Endometrial microvascular endothelial cells (primary cell): ENCODE results near the genes THAP6, ODAPH, SDAD1 and FAM47E.

- RAMPAGE, long total RNA: no peak
These were observed 38.8 kb downstream of the BTC start for GRCh38 chr4:74755369-74756063.

DNA sequence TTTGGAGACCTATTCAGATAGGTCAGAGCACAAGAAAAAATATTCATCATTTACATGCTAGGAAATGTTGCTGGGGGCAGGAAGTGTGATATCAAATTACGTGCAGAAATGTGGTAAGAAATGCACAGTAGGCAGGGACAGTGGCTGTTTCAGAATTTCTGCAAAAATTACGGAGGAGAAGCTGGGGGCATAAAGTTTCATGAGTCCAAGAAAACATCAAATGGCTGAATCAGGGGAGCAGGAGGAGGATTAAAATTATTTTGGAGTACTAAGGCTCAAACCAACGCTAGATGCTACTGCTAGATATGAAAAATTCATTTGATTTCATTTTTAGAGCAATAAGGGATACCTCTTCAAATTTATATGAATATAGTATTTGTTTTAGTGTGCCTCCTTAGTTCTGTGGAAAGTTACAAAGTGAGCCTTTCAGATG is 8.3 kb downstream of the PARM1 start:
- RAMPAGE, long total RNA: no peak

DNA sequence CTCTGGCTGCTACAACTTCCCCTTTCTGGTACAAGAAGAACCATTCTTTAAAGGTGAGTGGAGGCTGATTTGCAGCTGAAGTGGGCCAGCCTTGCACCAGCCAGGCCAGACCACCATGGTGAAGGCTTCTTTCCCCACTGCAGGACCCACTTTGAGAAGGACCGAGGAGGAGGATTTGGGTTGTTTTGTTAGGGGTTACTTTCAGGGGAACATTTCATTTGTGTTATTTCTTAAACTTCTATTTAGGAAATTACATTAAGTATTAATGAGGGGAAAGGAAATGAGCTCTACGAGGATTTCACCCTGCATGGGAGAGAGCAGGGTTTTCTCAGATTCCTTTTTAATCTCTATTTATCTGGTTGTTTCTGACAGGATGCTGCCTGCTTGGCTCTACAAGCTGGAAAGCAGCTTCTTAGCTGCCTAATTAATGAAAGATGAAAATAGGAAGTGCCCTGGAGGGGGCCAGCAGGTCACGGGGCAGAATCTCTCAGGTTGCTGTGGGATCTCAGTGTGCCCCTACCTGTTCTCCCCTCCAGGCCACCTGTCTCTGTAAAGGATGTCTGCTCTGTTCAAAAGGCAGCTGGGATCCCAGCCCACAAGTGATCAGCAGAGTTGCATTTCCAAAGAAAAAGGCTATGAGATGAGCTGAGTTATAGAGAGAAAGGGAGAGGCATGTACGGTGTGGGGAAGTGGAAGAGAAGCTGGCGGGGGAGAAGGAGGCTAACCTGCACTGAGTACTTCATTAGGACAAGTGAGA is 113.7 kb downstream of the PARM1 start:
- RAMPAGE, long total RNA: no peak

DNA sequence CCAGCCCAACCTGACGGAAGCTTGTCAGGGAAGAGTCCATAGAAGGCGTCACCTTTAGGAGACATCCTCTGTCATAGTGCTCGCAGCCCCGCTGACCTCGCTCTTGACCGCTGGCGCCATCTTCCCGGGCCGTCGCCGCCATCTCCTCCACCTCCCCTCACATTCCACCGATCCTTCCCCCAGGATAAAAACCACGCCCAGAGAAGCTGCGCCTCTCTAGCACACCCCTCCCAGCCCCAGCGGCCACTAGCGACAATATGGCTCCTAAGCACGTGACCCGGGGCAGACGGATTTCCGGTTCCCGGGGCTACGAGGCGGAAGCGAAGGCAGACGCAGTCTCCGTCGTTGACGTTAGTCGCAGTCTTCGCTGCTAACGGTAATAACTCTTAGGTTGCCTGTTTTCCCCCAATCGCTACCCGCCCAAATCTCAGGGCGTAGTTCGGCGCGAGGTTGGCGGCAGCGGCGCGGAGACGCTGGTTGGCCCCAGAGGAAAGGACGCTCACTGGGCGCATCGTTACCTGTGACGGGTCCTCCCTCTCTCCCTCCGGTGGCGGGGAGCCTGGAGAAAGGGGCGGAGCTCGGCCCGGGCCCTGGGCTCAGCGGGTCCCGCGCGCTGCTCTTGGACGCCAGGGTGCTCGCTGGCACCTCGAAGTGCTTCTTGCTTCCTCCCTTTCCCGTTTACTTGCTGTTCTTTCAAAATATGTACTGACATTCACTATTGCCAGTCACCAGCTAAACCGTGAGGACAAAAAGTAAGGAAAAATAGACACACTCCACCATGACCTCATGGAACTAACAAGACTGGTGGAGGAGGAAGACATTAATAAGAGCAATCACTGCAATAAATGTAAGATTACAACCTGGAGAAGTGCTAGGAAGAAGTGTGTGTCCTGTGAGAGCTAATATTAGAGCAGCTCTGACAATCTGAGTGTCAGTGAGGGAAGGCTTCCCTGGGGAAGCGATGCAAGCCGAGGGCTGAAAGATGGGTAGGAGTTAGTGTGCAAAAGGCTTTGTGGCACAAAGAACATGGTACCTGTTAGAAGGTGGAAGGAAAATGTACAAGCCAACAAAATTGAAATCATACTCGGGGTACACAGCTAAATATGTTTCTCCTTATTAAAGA is at the start of gene THAP6:
Gene THAP6, plus strand, starts transcription at position 329 of the 1,123 bp plus-strand sequence.
- RAMPAGE, long total RNA: start-site peak on the minus strand centred at position 166 of the sequence, 42 bp wide, 35 and 57 reads in 2 replicates; start-site peak on the plus strand centred at position 314 of the sequence, 34 bp wide, 59 and 100 reads in 2 replicates

- RAMPAGE, long total RNA: no peak
These were observed at the start of gene ODAPH for GRCh38 chr4:75555620-75556133. TSS of gene ODAPH (plus strand) at chr4:75556066.

DNA sequence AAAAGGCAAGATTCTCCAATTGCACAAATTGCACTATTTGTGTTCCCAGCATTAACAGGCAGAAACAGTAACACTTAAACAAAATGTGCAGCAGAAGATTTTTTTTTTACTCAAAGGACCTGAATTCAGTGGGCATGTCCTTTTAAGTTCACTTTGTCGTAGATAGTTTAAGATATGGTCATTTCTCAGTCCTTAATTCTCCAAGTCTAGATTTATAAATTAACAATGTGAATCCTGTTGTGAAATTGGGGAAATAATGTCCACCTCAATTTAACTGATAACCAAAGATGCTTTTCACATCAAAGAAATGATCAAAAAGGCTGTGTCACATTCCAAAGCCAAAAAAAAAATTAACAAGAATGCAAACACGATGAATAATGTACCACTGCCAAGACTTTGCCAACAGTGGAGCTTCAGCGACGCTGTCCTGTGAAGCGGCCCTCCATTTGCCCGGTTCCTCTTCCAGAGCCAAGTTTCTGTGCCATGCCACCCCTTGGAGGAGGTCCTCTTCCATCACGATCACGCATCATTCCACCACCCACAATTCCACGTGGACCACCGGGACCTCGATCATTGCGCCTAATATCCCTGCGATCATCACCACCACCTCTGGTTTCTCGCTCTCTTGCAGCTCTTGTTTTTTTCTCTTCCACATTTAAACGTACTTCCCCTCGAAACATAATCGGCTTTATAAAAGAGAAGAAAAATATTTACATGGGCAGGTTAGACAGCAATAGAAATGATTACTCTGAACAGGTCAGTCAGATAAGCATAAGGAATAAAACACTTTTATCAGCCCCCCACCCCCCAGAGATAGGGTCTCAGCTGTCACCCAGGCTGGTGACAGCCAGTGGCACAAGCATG is 14.9 kb upstream of the CDKL2 start:
- RAMPAGE, long total RNA: no peak

DNA sequence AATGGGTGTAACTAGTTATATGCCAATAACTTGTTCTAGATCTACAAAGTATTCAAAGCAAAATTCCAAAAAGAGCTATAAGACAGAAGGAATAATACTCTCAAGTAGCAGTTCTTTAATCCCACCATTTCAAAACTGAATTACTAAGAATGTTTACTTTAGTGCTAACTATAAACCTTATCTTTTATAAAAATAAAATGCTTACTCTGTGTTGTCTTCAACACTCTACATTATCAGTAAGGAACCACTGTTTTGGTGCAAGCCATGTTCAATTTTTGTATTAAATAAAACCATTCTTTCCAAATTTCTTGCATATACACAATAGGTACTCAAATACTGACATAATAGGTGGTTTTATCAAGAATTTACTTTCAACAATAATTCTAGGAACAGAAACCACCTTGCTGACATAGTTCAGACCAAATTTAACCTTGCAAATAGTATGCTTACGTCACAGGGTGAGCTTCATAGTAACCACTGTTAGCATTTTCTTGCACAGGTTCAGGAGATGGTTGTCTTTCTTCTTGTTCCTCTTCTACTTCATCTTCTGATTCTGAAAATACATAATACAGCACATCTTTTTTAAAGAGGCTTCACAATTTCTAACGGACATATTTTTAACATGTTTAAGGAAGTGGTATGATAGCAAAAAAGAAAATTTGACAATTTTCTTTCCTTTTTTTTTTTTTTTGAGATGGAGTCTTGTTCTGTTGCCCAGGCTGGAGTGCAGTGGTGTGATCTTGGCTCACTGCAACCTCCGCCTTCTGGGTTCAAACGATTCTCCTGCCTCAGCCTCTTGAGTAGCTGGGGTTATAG is 17.7 kb downstream of the G3BP2 start:
- RAMPAGE, long total RNA: no peak

DNA sequence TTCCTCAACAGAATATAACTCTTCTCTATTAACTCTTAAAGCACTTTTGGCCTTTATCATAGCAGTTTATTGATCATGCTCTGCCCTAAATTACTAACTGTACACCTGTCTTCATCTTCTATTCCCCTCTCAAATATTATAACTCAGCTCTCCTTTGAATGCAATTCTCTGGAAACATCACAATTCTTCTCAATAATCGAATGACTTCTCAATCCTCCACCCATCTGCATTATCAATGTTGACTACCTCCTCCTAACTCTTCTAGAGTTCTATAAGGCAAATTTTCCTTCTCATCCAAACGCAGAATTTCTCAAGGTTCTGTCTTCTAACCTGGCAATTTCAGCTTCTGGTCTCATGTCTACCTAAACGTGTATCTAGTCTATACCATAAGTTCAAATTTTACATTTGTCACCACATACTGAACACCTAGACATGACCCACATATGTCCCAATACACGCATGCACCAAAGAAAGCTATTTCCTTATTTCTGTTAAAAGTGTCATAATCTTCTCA is 4.3 kb downstream of the G3BP2 start:
- RAMPAGE, long total RNA: no peak

DNA sequence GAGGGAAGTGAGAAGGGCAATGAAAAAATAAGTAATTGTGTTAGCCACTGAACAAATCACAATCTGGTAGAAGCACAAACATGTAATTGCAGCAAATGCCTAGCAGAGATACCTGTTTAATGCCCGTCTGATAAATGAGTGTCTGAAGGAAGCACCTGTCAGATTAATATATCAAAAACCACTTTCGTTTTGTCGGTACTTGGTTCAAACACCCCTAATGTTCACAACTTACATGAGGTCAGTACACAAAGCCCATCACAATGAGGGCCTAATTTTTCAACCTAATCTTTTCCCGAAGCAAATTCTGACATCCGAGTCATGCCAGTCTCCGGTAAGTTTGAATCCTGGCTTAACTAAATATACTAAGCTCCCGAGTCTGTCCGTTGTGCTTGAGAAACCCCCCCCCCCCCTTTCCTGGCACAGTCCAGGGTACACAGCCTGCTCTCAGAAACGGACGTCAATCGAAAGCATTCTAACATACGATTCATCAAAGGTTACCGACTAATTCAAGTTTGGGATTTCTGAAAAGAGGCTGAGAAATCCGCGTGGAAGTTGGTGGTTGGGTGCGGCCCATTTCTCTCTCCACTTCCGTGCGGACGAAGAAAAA is 764 bp downstream of the SDAD1 start:
- RAMPAGE, long total RNA: no peak

DNA sequence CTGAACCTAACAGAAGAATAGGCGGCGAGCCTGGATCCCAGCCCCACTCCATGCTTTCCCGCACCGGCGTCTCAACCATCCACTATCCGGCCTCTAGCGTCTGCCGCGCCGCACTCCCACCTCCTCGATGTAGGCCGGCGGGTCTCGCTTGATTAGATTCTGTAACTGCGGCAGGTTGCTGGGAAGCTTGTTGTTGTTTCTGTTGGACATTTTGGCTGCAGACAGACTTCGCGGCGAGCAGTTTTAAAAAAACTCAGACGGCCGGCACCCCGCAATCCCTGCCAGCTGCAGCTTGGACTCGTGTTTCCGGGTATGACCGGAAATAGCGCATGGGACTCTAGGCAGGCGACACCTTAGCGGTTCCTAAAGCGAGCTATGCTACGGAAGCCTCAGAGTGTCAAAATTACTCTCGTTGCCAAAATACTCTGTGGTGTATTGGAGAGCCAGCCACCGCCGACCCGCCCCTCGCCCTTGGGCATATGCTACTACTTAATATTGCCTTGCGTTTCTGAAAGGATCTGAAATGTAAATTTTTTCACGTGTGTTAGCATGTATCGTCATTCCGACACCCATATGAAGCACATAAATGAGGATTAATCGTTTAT is at the start of gene SDAD1:
Gene SDAD1, minus strand, starts transcription at position 314 of the 605 bp plus-strand sequence.
- RAMPAGE, long total RNA: start-site peak on the minus strand centred at position 291 of the sequence, 24 bp wide, 66 and 69 reads in 2 replicates

DNA sequence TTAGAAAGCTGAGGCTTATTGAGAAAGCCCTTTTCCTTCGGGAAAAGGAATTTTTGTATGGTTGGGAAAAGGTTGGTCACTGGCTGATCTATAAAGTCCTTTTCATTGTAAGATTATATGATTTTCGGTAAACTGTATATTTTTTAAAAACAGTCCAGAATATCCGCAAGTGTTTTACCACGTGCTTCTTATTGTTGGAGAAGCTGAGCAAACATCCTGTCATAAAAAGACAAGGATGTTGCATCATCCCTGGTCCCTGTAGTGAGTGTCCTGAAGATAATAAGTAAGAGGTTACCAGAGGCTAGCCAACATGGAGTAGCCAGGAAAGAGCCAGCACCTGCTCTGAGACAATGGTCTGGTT is 5.2 kb downstream of the CXCL9 start:
- RAMPAGE, long total RNA: no peak

- RAMPAGE, long total RNA: no peak
These were observed 15.0 kb upstream of the NUP54 start for GRCh38 chr4:76163147-76163567.

DNA sequence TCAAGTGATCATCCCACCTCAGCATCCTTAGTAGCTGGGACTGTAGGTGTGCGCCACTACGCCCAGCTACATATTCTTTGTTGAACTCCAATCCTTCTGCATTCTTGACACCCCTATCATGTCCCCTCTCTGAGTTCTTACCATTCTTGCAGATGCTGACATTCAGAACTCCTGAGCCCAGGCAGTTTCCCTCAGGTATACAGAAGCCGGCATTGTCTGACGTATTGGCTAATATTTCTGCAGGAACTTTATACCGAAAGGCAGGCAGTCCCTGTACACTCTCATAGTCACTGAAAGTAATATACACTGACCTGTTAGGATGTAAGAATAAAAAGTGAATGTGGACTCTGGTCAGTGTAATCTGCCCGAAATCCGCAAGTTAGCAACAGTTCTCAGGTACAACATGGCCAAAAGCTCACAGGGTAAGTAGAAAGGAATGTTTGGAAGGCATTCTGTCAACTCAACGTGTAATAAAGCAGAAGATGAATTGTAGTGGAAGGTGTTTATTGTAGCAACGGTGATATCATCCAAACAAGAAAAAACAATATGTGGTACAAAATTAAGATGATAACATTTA is 25.9 kb upstream of the NUP54 start:
- RAMPAGE, long total RNA: no peak

- RAMPAGE, long total RNA: no peak
These were observed 1.8 kb downstream of the SCARB2 start for GRCh38 chr4:76211485-76212465.

DNA sequence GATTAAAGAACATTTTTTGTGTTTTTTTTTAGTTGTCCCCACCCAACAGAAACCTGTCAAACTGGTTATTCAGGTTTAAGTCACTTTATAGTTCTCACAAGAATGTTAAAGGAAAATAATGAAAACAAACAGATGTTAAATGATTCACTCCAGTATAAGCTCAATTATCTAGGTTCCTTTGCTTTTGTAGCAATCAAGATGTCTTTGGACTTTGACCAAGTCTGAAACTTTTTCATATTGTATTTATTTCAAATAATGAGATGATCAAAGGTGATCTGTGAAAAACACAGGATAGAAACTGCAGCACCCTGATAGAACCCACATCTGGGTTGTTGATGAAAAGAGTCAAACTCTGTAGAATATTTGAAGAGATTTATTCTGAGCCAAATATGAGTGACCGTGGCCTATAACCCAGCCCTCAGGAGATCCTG is 15.4 kb upstream of the FAM47E start:
- RAMPAGE, long total RNA: no peak

DNA sequence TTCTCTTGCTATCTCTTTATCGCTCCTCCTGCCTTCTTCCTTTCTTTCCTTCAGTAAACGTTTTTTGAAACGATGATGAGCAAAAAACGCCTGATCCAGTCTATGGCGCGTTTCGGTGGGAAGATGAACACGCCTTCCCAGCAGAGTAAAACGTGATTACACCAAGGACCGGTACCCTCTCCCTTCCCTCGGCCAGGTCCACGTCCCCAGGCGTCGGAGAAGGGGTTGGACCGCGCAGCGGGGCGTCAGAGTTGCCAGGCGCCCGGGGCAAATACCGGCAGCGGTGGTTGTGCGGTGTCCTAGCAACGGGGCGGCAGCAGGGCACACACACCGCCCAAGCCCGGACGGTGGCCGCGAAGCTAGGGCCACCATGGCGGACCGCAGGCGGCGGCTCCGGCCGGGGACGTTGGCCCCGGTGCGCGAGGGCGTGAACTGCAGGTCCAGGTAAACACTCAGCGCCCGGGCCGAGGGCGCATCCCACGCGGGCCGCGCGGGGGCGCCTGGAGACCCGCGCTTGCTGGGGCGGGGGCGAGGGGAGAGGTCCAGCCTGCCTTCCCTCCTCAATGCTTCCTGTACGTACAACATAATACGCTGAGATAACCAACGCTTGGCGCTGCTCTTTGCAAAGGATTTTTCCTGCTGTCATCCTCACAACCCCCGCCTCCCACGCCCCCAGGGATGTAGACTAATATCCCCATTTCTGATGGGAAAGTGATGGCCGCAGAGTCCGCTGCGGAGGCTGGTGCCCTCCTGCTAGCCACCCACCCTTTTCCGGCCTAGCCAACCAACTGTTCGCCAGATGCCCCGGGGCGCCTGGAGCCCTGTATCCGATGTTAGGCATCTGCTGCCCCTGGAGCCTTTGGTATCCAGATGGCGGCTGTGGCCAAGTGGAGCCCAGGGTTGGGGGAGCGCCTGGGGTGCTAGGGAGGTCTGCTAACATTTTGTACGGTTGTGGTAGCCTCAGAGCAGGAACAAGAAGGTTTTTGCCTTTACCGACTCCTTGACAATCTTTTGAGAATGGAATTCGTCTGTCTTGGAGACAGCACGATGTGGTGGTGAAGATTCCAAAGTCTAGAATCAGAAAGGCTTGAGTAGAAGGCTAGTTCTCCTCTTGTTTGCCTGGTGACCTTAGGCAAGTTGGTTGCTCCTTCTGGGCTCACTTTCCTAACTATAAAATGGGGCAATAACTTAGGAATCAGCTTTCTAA is at the start of gene FAM47E:
Gene FAM47E, plus strand, starts transcription at position 345 of the 1,207 bp plus-strand sequence.
- RAMPAGE, long total RNA: no peak

DNA sequence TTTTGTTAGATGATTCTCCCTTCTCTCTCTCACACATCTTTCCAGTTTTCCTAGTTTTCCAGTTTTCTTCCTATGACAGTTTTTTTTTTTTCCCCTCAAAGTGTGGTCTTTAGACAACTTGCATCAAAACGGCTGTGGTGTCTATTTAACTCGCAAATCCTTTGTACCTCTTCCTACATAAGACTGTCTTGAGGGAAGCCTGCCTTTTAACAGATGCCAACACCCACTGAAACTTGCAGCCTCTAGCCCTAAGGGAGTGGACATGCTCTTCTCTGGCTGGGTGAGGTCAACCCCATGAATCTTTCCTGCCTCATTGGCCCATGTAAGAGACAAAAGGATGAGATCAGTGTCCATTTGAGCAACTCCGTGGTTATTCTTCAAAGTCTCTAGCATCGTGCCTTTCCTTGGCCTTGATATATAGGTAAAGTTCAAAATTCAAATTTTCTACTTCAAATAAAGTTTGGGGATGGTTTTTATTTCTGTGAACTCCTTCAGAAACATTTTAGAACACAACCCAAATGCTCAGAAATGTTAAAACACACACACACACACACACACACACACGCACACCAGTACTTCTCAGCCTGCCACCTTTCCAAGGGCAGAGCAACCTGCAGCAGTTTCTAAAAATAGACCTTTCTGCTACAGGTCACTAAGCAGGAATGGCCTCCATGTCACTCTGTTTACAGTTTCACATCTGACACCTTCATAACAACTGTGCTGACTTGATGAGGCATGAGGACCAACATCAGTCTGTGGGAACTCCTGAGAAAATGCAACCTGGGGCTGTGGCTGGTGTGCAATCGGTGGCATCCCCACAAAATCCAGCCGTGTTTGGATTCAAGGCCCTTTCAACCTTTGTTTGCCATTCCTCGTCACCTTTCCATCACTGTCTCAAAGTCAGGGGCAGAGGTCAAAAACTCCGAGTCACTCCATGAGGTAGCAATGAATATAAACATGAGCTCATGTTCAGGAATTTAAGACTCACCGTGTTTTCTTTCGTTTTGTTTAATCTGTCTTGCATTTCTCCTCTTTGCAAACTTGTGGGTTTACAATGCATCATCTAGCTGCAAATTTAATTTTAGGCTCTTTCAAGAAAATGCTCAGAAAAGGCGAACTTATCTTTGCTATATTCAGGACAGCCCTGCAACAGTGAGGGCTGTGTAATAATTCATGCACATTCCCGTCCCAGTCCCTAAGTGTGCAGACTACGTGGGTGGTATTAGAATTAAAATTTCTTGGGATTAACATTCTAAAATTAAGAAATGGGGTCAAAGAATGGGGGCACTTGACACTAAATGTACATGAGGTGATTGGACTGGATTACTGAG is 135.1 kb downstream of the SHROOM3 start:
- RAMPAGE, long total RNA: no peak

DNA sequence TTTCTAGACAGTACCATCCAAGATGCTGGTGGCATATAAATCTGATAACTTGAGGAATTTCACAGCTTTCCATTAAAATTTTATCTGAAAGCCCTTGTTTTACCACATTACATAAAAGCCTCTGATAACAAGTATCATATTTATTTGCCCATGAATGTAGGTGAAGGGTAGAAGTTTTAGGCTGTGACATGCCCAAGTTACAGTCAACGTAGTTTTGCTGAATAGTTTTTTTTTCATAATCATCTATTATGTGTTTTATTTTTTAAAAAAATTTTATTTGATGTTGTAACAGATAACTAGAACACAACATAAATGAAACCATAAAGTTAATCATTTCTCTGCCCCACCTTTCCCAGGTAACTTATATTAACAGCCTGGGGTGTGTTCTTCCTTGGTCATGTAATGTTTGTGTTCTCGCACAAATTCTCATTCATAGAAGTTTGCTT is 215.0 kb downstream of the SOWAHB start:
- RAMPAGE, long total RNA: no peak

- RAMPAGE, long total RNA: no peak
These were observed 208.1 kb downstream of the SOWAHB start for GRCh38 chr4:76689891-76690250.

GRCh38 chr4:76738313-76739030 is 159.5 kb downstream of the SOWAHB start:
- RAMPAGE, long total RNA: no peak